Cerebellum (tissue), 5 donors: ENCODE measurements around the gene HECTD4.

DNA sequence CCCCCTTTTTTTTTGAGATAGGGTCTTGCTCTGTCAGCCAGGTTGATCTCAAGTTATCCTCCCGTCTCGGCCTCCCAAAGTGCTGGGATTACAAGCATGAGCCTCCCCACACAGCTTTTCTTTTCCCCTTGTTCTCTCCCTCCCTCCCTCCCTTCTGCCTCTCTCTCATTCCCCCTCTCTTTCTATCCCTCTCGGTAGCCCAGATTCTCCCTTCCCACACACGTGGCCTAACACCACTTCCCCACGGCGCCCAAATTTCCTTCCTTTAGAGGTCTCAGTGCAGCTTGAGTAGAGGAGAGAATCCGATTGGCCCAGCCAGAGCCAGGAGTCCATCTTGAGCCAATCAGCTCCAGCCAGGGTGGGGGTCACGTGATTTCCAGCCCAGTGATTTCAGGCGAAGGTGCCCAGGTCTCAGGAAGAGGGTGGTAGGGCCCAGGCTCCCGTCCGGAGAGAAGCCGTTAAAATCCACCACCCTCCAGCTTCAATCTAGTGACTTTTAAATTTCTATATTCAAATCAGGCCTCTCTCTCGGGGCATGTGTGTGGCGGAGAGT lies 45.1 kb upstream of the MYL2 start:
- PRO-cap, 3 experiments: peak in 1 of 3 experiments; most common plus-strand start position 414 of the sequence (in 1)
- RAMPAGE, long total RNA: no peak

GRCh38 chr12:111074502-111074962 lies 40.6 kb downstream of the CUX2 start:
- PRO-cap, 3 experiments: no peak in any of the 3 experiments
- RAMPAGE, long total RNA: no peak

- PRO-cap, 3 experiments: no peak in any of the 3 experiments
- RAMPAGE, long total RNA: no peak
Measured at GRCh38 chr12:111313788-111314214, 55.1 kb downstream of the PHETA1 start.

DNA sequence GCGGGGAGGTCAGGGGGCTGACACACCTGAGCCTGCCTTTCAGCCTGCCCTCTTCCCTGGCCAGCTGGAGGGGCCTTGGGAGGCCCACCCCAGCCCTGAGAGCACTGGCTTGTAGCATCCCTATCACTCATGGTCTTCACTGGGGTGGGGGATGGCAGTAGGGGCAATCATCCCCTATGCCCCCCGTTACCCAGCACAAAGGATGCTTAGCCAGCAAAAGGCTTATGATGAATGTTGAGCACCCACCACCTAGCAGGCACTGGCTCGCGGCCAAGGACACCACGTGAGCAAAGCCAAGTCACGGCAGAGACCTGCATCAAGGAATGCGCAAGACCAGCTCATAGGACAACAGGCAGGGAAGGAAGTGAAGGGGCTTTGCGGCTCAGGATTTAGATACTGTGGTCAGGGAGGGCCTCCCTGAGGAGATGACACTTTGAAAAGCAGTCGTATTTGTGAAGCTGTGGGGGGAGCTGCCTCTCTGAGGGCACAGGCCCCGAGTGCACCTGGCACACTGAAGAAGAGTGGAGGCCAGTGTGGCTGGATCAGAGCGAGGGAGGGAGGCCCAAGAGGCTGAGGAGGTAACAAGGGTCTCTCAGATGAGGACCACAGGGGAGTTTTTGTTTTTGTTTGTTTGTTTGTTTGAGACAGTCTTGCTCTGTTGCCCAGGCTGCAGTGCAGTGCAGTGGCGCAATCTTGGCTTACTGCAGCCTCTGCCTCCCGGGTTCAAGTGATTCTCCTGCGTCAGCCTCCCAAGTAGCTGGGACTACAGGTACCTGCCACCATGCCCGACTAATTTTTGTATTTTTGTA lies 32.8 kb downstream of the SH2B3 start:
- PRO-cap, 3 experiments: no peak in any of the 3 experiments
- RAMPAGE, long total RNA: no peak

- PRO-cap, 3 experiments: no peak in any of the 3 experiments
- RAMPAGE, long total RNA: no peak
Measured at GRCh38 chr12:111518013-111518554, 81.0 kb downstream of the ATXN2 start.

- PRO-cap, 3 experiments: no peak in any of the 3 experiments
- RAMPAGE, long total RNA: no peak
Measured at GRCh38 chr12:111682792-111683551, 2.8 kb downstream of the BRAP start.

- PRO-cap, 3 experiments: no peak in any of the 3 experiments
- RAMPAGE, long total RNA: no peak
Measured at GRCh38 chr12:111993584-111994360, 19.2 kb downstream of the TMEM116 start.

- PRO-cap, 3 experiments: no peak in any of the 3 experiments
- RAMPAGE, long total RNA: no peak
Measured at GRCh38 chr12:112005688-112006406, 7.1 kb downstream of the TMEM116 start.

GRCh38 chr12:112010453-112011069 lies 2.4 kb downstream of the TMEM116 start:
- PRO-cap, 3 experiments: no peak in any of the 3 experiments
- RAMPAGE, long total RNA: no peak

DNA sequence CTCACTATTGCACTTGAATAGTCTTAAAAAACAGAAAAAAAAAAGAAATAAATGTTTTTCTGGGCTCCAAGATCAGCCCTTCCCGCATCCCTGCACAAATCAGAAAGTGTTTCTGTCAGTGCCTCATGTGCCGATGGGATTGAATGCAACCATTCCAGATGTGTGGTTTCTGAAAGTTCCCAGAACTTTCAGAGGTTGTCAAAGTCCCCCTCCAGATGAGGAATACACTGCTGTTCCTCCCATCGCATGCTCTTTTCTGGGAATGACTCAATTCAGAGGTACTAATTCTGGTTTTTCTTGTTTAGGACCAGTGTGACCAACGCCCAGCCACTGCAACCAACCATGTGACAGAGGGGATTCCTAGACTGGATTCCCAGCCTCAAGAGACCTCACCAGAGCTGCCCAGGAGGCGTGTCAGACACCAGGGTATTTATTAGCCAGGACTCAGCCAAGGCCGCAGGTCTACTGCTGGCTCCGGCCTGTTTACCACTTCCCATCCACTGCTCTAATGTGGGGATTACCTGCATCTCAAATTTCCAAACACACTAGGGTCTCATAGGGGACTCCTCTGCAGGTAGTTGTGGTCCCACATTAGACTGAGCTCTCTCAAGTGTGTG lies 24.2 kb downstream of the TRAFD1 start:
- PRO-cap, 3 experiments: no peak in any of the 3 experiments
- RAMPAGE, long total RNA: no peak

DNA sequence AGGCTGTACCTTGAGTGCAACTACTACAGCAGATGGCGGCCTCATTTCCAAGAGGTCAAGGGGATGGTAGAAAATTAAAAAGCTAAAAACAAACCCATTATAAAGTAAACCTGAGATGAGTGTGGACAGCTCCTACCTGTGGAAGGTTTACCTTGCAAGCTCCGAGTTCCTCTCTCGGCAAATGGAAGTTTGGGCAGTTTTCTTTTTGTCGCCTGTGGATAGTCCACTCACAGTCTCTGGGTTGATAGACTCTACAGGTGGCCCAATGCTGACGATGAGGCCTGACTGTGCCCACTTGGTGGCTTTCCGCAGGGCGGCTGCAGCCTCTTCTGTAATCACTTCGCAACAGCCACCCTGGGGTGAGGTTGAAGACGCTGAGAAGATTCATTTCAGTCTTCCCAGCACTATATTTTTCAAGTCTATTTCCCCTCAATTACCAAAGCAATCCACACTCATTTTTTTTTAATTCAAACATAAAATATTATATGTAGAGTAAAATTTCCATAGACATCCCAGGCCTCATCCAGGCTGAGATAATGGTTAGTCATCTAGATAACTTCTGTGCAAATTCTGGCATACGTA lies 106.1 kb downstream of the TRAFD1 start:
- PRO-cap, 3 experiments: no peak in any of the 3 experiments
- RAMPAGE, long total RNA: no peak

- PRO-cap, 3 experiments: no peak in any of the 3 experiments
- RAMPAGE, long total RNA: no peak
Measured at GRCh38 chr12:112282754-112283514, 99.3 kb downstream of the HECTD4 start.

GRCh38 chr12:112381545-112382823 lies at the start of gene HECTD4:
TSS of gene HECTD4 (minus strand) at chr12:112382431.
- PRO-cap, 3 experiments: peak in 3 of 3 experiments; most common plus-strand start chr12:112382498 (in 2); most common minus-strand start chr12:112382382 (in 3)
- RAMPAGE, long total RNA: no peak

DNA sequence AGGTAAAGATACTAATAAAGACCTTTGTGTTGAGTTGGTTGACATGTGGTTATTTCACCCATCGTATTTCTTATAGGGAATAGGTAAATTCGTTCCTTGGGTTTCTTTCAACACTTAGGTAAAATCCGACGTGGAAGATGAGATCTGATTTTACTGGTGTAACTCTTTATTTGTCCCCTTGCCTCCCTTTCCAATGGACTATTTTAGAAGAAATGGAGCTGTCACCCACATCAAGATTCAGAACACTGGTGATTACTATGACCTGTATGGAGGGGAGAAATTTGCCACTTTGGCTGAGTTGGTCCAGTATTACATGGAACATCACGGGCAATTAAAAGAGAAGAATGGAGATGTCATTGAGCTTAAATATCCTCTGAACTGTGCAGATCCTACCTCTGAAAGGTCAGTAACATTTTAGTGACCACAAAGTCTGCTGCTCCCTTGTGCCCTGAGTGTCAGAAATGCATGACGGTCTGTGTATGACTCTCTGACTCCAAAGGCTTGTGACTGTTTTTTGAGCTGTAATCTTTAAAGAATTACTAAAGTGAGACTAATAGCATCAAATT lies 31.4 kb downstream of the PTPN11 start:
- PRO-cap, 3 experiments: no peak in any of the 3 experiments
- RAMPAGE, long total RNA: no peak

DNA sequence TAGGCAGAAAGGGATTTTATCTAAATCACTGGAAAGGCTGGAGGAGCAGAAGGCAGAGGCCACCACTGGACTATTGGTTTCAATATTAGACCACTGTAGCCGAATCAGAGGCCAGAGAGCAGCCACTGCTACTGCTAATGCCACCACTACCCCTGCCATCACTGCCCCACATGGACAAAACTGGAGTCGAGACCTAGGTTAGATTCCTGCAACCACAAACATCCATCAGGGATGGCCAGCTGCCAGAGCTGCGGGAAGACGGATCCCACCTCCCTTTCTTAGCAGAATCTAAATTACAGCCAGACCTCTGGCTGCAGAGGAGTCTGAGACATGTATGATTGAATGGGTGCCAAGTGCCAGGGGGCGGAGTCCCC lies 7.2 kb upstream of the OAS2 start:
- PRO-cap, 3 experiments: no peak in any of the 3 experiments
- RAMPAGE, long total RNA: no peak

GRCh38 chr12:113057167-113058158 lies 933 bp downstream of the DTX1 start:
- PRO-cap, 3 experiments: no peak in any of the 3 experiments
- RAMPAGE, long total RNA: no peak

GRCh38 chr12:113062110-113062581 lies 5.6 kb downstream of the DTX1 start:
- PRO-cap, 3 experiments: no peak in any of the 3 experiments
- RAMPAGE, long total RNA: no peak

DNA sequence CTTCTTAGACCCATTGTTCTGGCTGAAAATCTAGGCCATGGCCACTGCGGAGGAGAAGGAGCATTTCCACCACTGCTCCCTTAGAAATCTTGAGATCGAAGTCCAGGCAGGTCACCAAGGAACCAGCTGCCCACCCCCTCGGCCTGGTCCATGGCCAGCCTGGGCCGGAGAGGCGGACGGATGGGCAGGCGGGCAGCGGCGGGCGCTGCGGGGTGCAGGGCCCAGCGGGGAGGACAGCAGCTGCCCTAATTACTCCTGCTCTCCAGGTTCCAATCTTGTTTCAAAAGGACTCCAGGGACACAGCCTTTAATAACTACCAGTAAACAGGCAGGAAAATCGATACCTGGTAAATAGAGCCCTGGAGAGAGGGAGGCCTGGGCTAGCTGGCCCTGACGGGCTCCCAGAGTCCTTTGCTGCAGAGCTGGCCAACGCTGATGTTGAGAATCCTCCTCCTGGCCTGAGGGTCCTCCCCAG lies 15.1 kb downstream of the DTX1 start:
- PRO-cap, 3 experiments: no peak in any of the 3 experiments
- RAMPAGE, long total RNA: no peak

DNA sequence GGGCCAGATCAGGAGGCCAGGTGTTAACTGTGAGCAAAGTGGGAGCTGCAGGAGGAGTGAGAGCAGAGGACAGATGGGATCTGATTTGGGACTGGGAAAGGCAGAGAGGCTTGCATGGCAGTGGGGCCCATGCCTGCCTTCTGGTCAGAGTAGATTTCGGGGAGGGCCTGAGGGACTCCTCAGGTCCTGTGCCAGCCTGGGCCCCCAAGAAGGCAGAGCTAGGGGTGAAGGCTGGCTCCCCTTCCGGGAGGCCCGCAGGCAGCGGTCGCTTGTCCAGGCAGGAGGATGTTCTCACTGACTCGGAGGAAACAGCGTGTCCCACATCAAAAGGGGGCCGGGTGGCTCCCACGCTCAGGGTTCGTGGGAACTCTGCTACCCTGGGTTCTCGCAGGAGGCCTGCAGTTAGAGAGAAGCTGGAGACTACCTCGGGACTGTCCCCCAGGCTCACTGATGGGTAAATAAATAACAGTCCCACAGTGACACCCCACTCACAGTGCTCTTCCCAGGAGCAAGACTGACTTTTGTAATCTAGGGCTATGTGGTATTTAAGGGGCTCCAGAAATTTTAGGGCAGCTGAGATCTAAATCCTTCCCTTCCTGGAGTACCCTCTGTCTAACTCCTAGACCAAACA lies 32.9 kb downstream of the DTX1 start:
- PRO-cap, 3 experiments: no peak in any of the 3 experiments
- RAMPAGE, long total RNA: no peak

GRCh38 chr12:113136090-113136577 lies 573 bp upstream of the RASAL1 start:
- PRO-cap, 3 experiments: no peak in any of the 3 experiments
- RAMPAGE, long total RNA: no peak